ENCODE measurements around the genes FOLR3 and ATG16L2.

- PRO-cap: no peak
- RAMPAGE, long total RNA: no peak
These were observed 1.3 kb downstream of the LRRC51 start for GRCh38 chr11:72081613-72082619.

- PRO-cap: no peak
- RAMPAGE, long total RNA: no peak
These were observed 1.4 kb downstream of the ANAPC15 start for GRCh38 chr11:72111128-72111489.

DNA sequence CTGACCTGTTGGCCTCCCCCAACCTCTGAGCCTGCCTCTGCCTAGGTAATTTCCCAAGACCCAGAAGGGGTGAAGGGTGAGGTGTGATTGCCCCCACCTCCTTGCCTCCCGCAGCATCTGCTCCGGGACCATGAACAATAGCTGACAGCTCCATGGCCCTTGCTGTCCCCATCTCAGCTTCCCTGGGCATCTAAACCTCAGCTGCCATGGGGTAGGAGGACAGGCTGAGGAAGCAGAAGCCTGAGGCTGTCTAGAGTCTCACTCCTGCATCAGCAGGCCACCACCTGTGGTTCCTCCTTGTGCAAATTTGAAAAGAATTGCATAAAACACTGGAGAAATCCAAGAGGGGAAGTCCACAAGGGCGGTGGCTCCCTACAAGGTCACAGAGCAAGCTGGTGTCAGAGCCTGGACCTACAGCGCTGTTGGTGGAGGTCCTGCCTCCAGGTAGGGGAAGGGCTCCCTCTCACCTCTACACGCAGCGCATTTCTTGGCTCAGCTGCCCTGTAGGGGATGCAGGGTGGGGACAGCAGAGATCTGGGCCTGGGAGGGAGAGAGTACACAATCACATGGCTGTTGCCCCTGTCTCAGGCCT lies at the start of gene FOLR3:
FOLR3 (plus strand) TSS at position 401 of the 592 bp plus-strand sequence.
- PRO-cap: no peak
- RAMPAGE, long total RNA: no peak

- PRO-cap: no peak
- RAMPAGE, long total RNA: no peak
These were observed 2.6 kb upstream of the INPPL1 start for GRCh38 chr11:72221826-72222422.

- PRO-cap: no peak
- RAMPAGE, long total RNA: no peak
These were observed 1.2 kb downstream of the INPPL1 start for GRCh38 chr11:72225646-72226334.

DNA sequence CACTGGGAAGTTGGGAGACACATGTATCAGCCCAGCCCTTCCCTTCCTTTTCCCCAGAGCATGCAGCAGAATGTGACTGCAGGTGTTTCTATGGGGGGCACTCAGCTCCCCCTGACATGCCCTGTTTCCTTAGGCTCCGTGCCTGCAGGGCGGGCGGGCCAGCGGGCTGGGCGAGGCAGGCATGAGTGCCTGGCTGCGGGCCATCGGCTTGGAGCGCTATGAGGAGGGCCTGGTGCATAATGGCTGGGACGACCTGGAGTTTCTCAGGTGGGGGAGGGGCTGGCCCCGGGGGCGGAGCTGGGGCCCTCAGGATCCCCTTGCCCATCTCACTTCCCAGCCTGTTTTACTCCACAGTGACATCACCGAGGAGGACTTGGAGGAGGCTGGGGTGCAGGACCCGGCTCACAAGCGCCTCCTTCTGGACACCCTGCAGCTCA lies 6.0 kb downstream of the PHOX2A start:
- PRO-cap: no peak
- RAMPAGE, long total RNA: no peak

- PRO-cap: no peak
- RAMPAGE, long total RNA: no peak
These were observed 4.3 kb downstream of the PHOX2A start for GRCh38 chr11:72239379-72240421.

- PRO-cap: no peak
- RAMPAGE, long total RNA: no peak
These were observed 282 bp downstream of the PHOX2A start for GRCh38 chr11:72243711-72244076.

DNA sequence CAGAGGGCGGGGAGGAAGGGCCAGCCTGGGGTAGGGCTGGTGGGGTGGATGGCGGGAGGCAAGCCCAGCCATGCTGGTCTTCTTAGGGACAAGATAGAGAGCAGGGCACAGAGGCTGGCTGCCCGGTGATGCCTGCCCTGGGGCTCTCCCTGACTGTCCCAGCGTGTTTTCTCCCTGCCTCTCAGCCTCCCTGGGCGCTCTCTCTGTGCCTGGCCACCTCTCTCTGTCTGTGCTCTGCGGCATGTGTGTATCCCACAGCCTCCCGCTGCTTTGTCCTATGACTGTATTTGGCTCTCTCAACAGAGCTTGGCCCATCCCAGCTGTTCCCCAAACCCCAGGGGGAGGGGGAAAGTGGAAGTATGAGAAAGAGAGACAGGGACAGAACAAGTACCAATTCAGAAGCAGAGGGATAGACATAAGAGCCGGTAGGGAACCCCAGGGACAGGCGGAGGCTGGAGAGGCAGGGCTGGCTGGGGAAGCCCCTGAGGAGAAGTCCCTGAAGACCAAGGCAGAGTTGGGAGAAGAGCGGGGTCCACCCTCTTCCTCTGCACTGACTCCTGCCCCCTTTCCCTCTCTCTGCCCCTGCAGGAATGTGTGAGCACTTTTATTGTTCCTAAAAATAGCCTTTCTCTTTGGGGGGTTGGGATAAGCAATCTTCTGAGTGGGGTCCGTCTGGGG lies 56.8 kb downstream of the PDE2A start:
- PRO-cap: no peak
- RAMPAGE, long total RNA: no peak

GRCh38 chr11:72618199-72618894 lies 55.9 kb downstream of the PDE2A start:
- PRO-cap: no peak
- RAMPAGE, long total RNA: no peak

GRCh38 chr11:72625284-72626135 lies 48.7 kb downstream of the PDE2A start:
- PRO-cap: no peak
- RAMPAGE, long total RNA: no peak

GRCh38 chr11:72656803-72657286 lies 17.4 kb downstream of the PDE2A start:
- PRO-cap: no peak
- RAMPAGE, long total RNA: no peak

- PRO-cap: no peak
- RAMPAGE, long total RNA: no peak
These were observed 33.2 kb upstream of the PDE2A start for GRCh38 chr11:72707504-72707810.

- PRO-cap: no peak
- RAMPAGE, long total RNA: no peak
These were observed 30.6 kb downstream of the ARAP1 start for GRCh38 chr11:72721519-72722004.

DNA sequence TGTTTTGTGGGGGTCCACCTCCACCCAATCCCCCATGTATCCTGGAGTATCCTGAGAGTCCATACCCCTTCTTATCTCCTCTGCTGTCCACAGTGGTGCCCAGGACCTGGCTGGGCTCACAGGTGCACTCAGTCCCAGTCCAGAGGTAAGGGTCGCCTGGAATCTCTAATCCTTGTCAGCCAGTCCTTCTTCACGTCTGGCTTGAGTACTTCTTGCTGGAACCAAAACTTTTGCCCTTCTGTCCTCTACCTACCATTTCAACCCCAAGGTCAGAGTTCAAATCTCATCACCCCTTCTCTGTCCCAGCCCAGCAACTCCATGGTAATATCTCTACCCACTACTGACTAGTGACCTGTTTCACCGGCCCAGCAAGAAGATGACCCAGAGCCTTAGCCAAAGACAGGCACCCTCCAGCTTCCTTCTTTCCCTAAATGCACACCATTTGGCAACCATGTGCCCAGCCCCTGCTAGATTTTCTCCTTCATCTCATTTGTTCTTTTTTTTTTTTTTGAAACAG lies 15.0 kb downstream of the ARAP1 start:
- PRO-cap: no peak
- RAMPAGE, long total RNA: no peak

DNA sequence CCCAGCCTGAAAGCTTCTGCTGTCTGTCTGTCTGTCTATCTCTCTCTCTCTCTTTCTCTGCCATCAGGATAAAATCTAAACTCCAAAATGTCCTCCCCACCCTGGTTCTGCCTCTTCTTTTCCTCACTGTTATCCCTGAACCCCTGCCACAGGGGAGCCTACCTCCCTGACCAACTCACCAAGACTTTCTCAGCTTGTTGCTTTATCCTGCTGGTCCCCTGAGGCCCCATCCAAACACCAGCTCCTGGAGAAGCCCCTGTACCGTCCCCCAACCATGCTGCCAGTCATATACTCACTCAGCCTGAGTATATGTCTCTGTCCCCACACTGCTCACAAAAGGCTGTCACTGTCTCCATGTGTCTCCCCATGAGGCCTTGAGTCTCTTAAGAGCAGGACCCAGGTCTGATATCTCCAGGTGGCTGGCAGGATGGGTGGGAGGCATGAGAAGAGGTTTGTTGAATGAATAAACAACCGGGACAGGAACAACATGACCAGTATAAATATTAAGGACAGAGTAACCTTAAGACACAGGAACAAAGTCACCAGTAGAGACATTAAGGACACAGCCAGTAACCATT lies 20.5 kb upstream of the ARAP1 start:
- PRO-cap: no peak
- RAMPAGE, long total RNA: no peak

DNA sequence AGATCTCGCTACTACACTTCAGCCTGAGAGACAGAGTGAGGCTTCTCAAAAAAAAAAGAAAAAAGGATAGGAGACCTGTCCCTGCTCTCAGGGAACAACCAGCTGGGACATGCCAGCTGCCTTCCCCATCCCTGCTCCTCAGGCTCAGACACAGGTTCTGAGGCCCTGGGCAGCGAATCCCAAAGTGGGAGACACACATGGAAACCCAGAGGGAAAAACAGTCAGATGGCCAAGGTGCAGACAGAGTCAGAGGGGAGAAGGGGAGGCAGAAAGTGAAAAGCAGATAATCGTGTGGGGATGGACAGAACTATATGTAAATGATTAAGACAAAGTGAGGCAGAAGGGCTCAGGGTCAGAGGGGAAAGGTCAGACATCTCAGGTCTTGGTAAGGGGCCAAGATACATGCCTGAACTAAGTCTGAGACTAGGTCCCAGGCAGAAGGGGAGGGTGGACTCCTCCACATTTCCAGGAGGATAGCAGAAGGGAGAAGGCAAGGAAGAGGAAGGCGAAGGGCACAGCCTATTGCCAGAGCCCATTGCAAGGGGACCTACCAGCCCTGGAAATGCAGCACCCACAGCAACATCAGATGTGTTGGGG lies 14.2 kb downstream of the STARD10 start:
- PRO-cap: no peak
- RAMPAGE, long total RNA: no peak

GRCh38 chr11:72813693-72814494 lies at the start of gene ATG16L2:
Gene ATG16L2 (plus strand): TSS chr11:72814411.
- PRO-cap: no peak
- RAMPAGE, long total RNA: no peak

DNA sequence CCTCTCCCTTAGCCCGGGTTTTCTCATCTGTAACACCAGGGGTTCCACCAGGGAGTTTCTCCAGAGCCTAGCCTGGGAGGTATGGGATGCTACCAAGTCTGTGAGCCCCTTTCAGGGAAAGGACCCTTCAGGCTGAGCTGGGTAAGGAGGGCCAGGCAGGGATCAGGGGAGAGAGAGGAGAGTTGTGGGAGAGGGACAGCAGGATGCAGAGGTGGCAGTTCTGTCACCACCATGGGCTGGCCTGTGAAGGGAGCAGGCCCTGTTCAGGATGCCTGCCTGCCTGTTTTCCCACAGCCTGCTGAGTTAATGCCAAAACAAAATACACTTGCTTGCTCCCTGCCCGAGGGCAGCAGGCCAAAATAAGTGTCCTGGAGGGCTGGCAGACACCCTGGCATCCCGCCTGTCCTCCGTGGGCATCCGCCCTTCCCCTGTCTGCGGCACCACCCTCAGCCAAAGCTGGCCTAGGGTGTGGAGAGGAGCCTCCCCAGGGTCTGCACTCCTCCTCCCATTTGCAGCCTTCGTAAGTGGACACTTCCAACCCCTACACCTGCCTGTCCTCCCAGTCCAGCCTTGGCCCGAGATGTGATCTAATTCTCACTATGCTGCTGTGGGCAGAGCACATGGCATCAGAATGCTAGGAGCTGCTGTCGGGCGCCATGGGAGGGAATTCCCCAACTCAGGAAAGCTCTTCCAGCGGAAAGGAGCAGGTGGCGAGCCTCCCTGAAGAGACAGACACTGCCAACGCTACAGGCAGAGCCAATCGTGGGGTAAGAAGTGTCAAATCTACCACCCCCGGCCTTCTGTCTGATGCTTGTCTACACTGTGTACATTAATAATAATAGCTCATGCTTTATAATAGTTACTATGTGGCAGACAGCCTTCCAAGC lies 6.0 kb upstream of the FCHSD2 start:
- PRO-cap: no peak
- RAMPAGE, long total RNA: no peak

DNA sequence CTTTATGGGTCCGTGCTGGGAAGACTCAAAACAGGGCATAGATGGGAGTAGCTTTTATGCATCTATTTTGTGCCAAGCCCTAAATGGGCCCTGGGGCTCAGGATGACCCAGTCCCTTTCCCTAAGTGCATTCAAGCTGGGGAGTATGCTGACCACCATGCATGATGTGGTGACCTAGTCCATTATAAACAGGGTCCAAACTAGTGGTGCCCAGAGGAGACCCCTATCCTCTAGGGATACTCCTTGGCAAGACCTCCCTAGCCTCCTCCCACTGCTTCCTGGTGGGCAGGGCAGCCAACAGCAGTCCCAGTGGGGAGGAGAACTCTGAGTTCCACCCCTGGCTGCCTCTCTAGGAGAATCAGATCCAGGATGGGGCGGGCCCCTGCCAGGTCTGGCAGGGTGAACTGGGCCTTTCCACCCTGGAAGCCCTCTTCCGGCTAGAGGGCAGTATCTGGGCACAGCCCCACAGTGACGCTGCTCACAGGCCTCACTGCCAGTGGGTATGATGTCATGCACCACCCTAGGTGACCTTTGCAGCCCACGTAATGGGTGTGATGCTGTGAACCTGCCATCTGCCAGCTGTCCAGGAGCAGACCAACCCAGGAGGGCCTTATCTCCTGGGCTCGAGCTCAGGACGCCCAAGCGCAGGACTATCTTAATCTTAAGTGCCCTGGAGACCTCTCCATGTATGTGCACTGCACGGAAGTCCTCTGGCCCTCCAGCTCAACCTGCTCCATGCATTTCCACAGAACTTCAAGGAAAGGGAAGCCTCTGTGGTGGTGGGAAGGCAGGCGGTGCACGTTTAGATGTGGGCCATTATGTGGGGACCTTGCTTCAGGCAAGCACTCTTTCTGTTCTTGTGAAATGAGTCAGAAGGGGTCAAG lies 31.7 kb upstream of the FCHSD2 start:
- PRO-cap: no peak
- RAMPAGE, long total RNA: no peak

All from spinal cord (tissue), 3 donors.